ENCODE data around the genes TRIM51, OR8J1, OR5AR1, LRRC55, PRG2, SLC43A3 and UBE2L6.

DNA sequence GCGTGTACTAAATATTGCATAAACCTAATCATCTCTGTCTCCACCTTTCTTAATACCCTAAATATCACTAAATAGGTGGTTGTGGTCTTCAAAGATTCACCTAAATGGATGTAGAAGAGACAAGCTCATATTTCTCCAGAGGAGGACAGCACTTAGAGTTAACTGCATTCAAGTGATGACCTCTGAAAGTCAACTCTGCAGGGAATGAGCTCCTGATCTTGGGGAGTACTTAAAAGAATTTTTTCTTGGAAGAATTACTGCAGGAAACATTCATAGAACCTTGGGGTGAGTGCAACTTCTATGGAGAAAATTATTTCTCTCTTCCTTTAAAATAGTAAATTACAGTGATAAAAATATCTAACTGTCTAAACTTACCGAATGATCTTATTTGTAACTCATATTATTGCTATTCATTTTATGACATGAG lies at the start of gene TRIM51:
TSS of gene TRIM51 (plus strand) at position 198 of the 427 bp plus-strand sequence.
- PRO-cap = no peak
- RAMPAGE, long total RNA = no peak

GRCh38 chr11:56354096-56354396 lies at the start of gene OR8J1:
OR8J1 (plus strand) TSS chr11:56354291.
- PRO-cap = no peak
- RAMPAGE, long total RNA = no peak

GRCh38 chr11:56663419-56663832 lies at the start of gene OR5AR1:
OR5AR1 (plus strand) TSS chr11:56663686.
- PRO-cap = no peak
- RAMPAGE, long total RNA = no peak

DNA sequence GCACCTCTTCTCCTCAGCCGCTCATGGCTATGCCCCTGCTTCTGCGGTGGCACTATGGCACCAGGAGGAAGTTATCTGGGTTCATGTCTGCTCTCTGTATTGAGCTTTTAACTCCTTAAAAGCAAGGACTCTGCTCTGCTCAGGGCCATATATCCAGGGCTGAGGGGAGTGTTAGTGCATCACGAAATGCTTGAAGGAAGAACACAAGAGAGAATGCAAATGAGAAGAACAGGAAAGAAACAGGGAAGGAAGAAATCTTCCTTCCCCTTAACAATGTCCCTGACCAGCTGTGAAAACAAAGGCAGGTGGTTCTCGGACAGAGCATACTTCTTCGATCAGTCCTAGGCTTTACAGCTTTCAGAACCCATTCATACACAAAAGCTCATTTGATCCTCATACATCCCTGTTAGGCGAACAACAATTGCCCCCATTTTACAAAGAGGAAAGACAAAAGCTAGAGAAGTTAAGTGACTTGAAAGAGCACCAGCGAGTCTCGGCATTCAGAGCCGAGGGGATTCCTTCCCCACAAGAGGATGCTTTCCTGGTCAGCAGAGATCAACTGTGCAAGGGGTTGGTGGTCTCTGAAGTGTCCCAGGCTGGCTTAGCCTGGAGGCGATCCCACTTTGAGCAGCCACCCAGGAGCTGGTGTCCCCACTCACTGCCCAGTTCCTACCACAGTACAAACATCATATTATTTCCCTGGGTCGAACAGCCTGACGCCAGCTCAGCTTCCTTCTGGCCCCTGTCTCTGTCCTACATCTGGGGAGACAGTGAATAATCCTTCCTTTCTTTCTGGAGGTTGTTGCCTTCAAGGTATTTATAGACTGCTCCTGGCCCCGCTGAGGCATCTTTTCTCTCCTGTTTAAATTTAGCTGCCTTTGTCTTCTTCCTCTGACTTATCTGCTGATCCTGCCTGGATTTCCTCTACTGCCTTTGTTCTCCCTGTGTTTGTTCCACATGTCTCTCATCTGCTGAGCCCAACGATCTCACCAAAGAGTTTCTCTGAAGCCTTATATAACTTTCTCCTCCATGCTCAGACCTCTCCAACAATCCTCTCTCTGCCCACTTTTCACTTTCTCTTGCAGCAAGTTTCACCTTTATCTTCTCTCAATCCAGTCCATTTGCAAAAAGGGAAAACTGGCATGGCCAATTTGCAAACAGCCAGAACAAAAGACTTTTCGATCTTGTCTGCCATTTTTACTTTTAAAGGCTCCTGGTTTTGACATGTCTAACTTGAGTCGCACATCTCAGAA lies 57.0 kb upstream of the LRRC55 start:
- PRO-cap = no peak
- RAMPAGE, long total RNA = no peak

DNA sequence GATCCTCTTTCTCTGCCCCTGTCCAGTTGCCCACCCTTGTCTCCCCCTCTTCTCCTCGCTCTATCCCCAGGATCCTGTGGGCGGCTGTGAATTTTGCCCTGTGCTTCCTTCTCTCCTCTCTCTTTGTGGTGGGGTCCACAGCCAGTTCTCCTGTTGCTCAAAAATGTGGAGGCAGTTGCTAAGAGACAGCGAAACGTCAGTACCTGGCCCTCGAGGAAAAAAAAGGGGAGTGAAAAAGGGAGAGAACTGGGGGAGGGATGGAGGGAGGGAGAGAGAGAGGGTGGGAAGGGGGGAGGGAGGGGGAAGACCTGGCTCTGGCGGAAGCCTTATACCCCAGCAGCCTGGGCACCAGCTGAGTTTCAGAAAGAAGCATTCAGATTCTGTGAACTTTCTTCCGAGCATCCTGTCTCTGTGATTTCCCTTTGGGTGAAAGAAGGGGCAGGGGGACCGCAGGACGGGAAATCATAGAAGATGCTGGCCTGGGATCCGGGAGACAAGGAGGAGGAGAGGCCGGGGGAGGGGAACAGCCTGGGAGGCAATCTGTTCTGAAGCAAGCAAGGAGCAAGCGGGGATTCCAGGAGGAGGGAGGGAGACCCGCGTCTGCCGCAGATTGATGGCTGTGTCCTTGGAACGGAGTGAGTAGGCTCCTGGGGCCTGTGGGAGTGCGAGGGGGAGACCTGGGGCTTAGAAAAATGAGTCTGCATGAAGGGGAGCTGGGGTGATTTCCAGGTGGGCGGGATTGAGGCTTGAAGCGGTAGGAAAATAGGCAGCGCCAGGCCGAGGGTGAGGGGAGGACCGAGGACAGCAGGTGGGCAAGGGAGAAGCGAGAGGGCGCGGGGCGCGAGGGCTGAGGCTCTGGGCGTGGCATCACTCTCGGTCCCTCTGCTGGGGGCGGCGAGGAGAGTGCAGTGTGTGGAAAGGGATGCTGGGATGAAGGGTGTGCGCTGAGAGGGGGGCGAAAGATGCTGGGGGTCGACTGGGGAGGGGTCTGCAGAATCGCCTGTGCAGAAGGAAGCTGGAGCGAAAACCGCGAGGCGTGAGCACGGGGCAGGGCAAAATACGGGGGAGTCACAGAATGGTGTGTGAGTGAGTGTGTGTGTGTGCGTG lies 1.8 kb upstream of the LRRC55 start:
- PRO-cap = no peak
- RAMPAGE, long total RNA = no peak

GRCh38 chr11:57181637-57182104 lies at the start of gene LRRC55:
LRRC55 (plus strand) TSS chr11:57181953.
- PRO-cap = no peak
- RAMPAGE, long total RNA = no peak

DNA sequence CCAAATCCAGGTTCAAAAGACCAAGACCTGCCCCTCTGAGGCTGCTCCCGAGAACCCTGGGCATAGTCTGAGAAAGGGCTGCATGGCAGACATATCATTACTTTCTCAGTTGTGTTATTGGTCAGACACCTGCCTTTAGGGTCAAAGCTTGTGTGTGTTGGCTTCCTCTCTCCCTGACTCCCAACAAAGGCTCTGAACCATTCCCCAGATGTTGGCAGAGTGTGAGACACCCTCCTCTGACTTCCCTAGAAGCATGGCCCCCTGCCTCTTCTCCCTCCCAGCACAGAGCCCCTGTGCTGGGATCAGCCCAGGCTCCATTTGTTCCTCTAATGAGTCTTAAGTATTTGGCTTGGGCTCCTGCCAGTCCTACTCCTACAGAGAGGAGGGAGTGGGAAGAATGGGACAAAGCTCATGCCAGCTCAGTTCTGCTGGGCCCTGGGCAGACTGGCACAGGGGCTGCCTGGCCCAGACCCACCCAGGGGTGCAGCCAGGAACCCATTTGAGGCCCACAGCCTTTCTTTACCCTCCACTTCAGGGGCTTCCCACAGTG lies 30.2 kb downstream of the TNKS1BP1 start:
- PRO-cap = no peak
- RAMPAGE, long total RNA = no peak

DNA sequence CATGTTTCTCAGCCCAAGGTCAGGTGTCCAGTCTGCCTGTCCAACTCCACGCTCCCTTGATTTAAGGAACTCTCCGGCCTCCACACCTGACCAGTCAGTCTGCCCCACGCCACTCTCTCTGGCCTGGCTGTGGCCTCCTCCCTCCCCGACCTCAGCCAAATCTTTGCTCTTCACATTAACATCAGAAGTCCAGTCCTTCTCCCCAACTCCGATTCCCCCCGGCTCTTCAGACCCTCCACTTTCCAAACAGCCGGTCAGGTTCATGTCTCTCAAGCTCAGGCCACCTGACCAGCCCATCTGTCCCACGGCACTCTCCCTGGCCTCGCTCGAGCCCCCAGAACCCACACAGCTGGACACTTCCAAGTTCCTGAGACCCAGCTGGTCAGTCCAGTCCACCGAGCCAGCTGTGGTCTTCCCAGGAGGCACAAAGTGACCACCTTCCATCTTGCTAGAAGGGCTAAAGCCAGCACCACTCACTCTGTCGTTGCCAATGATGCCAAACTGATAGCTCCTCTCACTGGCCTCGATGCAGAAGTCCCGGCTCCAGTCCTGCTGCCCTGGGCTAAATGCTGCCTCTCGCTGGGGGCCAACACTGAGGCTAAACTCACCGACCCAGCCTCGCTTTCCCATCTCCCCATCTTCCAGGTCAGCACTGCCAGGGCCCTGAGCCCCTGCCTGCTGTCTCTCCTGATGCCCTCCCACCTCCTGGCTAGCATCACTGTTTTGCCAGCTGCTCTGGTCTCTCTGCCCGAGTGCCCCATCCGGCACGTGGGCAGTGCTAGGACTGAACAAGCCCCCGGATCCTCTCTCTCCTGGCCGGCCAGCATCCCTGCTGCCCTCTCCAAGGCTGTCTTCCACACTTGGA lies 15.7 kb downstream of the TNKS1BP1 start:
- PRO-cap = no peak
- RAMPAGE, long total RNA = no peak

- PRO-cap = no peak
- RAMPAGE, long total RNA = no peak
Observed at GRCh38 chr11:57322142-57322944, 2.4 kb downstream of the TNKS1BP1 start.

DNA sequence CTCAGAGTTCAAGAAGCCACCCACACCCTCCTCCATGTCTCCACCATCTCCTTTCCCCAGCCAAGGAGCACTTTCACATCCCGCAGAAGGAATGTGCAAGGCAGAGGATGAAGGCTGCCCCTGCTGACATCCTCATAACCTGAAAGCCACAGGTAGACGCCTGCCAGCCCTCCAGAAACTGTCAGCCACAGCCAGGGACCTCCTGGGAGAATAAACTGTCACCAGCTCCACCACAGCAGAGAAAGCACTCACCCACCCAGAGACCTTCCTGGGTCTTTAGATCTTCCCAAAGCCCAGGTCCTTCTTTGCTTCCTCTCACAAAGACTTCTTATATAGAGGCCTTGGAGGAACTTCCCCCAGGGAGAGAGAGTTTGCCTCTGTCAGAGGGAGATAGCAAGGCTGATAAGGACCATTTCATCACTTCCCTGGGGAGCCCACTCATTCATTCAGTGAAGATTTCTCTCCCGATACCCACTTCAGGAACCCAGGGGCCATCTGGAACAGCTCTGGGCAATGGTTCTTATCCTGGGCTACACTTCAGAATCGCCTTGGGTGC lies at the start of gene PRG2:
TSS of gene PRG2 (minus strand) at position 307 of the 556 bp plus-strand sequence.
- PRO-cap = no peak
- RAMPAGE, long total RNA = no peak

GRCh38 chr11:57426369-57427336 lies at the start of gene SLC43A3:
SLC43A3 (minus strand) TSS chr11:57427121.
- PRO-cap = no peak
- RAMPAGE, long total RNA = no peak

GRCh38 chr11:57497252-57498210 lies 18.0 kb downstream of the SLC43A1 start:
- PRO-cap = no peak
- RAMPAGE, long total RNA = no peak

DNA sequence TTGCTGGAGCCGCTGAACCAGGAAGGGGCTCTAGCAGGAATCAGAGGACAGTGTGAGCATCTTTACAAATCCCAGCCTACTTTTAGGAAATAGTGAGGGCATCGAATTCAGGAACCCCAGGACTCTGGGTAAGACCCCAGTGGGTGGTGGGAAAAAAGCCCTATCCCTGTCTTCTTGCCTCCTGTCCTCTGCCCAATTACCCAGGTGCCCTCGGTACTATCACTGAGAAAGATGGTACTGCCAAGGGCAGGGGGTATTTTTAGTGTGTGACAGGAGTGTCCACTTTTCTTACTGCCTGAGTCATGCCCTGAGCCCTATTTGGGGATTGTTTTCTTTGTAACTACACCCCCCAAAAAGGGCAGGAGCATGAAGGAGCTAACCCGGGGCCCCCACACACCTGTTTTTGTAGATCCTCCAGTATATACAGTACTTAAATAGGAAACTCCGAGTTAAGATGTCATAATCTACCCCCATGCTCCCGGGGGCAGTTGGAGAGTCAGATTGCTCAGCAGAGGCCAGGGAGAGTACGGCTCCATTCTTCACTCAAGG lies 3.7 kb downstream of the SMTNL1 start:
- PRO-cap = no peak
- RAMPAGE, long total RNA = no peak

GRCh38 chr11:57567464-57568681 lies at the start of gene UBE2L6:
UBE2L6 (minus strand) TSS chr11:57567672.
- PRO-cap = no peak
- RAMPAGE, long total RNA = start-site peak on the minus strand at chr11:57567623-57567670, 30 and 476 reads in 2 replicates

- PRO-cap = no peak
- RAMPAGE, long total RNA = no peak
Observed at GRCh38 chr11:58611148-58611799, 11.2 kb upstream of the CNTF start.

- PRO-cap = no peak
- RAMPAGE, long total RNA = no peak
Observed at GRCh38 chr11:58618113-58619113, 4.1 kb upstream of the CNTF start.

DNA sequence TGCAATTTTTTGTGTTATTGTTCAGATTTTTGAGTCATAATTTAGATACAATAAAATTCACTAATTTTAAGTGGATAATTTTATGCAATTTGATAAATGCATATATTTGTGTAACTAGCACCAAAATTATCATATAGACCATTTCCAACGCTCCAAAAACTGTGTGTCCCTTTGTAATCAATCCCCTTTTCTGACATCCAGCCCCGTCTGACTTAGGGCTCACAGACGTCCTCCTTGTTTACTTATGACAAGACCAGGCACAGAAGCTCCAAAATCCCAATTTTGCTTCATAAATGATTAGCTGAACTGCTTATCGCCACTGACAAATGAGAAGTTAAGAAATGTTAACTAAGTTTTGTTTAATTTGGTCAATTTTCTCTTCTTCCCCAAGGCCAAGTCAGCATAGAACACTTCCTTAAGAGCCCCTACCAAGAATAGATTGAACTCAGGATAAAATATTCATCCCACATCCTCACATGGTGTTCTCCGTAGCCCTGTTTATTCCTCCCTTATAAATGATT lies 30.6 kb upstream of the GLYAT start:
- PRO-cap = no peak
- RAMPAGE, long total RNA = no peak

DNA sequence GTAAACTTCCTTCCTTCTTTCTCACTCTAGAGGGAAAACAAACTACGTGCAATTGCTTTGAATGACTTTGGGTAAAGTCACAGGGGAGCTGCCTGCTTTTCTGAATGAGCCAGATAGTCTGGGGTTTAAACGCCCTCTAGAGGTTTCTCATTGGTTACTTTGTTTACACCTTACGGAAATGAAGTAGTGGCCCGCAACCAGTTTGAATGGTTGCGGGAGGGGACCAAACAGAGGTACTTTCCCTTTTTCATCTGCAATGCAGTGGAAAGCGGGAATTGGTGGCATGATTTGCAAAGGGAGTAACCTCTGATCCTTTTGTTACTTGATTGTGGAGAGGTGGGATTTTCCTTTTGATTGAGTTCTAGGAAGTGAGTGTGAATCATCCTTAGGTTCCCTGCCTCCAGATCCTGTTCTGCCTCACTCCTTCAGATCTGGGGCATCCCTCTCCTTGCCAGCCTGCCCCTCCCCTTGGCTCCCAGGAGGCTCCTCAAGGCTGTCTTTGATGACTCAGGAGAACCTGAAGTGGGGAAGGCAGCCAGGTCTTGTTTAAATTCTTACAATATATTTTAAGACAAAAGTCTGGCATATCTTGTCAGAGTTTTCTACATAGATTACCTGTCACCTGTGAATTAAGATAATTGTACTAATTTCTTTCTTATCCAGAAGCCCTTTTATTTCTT lies 15.9 kb upstream of the GLYATL1 start:
- PRO-cap = no peak
- RAMPAGE, long total RNA = no peak

GRCh38 chr11:58927205-58928067 lies 11.9 kb upstream of the GLYATL1 start:
- PRO-cap = no peak
- RAMPAGE, long total RNA = no peak

DNA sequence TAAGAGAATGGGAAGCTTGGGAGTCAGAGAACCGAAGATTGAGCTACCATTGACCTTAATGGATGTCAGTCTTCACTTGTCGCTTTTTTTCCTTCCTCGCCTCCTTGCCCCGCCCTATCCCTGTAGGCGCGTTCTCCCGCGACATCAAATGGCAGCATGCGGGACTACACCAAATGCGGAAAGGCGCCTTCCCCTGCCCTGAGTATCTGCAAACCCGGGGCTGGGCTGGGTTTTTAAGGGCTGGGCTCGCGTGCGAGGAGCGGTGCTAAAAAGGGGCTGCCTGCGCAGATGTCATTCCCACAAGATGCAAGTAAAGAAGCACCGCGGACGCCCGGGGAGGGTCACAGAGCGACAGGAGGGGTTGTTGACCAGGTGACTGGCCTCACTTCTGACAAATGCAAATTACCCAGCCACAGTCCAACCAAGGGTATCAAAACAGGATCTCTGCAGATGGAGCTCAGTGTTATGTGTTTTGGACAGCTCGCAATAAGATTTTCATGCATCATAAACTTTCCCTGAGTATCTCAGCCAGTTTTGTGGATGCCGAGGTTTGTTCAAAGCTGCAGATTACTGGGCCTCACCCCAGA lies 4.7 kb upstream of the FAM111B start:
- PRO-cap = no peak
- RAMPAGE, long total RNA = no peak

Data from spinal cord (tissue), 3 donors.